Pulmonary artery (tissue), 1 donor: ENCODE measurements around a stretch of chr3.

- PRO-cap, result no peak
These were observed 18.9 kb downstream of the ZNF148 start for GRCh38 chr3:125356286-125356647.

DNA sequence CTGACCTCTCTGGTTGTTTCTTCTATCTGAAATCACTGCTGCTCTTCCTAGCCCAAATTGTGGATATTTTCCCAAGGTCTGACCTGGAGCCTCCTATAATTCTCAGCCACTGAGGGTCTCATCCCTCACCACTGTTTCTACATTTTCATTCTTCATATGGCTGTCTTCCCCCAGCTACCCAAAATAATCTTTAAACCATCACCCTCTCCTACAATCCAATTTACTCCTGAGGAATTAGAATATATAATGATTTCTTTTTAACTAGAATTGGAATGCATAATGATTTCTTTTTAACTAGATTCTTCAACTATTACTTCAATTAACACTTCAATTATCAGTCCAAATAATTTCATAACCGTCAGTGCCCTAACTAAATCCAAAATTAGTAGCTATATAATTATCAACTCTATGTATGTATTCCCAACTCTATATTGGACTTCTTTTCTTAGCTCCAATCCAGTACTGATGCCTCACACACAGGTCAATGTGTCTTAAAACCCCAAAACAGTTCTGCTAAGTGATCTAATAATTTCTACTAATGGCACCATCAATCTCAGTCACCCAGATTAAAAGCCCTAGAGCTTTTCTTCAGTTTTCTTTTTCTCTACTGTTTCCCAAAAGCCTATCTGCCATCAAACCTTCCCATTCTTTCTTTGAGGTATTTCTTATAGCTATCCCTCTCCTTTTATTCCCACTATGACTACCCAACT lies 12.0 kb downstream of the ZNF148 start:
- PRO-cap, result no peak

DNA sequence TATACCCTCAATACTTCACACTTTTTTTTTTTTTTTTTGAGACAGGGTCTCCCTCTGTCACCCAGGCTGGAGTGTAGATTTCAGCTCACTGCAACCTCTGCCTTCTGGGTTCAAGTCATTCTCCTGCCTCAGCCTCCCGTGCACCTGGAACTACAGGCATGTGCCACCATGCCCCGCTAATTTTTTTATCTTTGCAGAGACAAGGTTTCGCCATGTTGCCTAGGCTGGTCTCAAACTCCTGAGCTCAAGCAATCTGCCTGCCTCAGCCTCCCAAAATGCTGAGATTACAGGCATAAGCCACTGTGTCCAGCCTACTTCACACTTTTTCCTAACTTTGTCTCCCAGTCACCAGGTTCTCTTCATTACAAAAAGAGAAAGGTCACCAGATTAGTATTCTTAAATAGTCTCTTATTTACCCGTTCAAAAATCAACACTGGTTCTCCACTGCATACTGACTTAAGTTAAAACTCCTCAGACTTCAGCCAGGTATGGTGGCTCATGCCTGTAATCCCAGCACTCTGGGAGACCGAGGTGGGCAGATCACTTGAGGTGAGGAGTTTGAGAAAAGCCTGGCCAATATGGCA lies 11.4 kb downstream of the ZNF148 start:
- PRO-cap, result no peak

DNA sequence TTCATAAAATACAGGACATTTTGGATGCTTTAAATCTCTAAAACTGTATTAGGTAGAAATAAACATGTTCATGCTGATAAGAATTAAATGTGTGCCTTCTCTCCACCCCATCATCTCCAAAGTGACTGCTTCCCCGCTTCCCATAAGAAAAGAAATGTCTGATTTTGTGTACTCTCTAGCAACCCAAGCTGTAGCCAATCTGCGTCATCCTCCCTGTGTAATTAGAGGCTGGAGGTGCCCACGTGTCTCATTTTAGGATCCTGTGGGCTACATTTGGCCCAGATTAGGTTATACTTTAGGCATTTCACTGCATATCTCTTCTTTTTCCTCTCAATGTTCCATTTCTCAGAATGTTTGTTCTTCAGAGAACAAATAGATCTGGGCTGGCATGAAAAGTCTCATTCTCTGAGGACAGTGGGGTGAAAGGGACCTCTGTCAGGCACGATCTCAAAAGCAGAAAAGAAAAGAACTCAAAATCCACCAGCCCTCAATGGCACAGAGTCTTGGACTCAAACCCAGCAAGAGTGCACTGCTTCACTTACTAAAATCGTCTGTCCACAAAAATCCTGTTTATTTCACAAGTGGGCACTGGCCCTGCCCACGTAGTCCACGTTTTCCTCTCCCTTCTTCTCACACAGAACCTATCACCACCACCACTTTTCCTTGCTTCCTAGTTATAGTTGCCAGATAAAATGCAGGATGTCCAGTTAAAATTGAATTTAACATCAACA lies 19.4 kb upstream of the ZNF148 start:
- PRO-cap, result no peak

GRCh38 chr3:125591359-125591844 lies 3.9 kb downstream of the OSBPL11 start:
- PRO-cap, result no peak

DNA sequence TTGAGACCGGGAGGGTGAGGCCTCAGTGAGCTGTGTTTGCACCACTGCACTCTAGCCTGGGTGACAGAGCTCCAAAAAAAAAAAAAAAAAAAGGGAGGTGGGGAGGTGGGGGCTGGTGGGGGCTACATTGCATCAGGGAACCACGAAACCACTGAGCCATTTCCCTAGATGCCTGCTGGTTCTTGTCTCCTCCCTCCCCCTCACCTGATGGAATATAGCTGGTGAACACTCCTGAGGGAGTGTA lies 39.0 kb upstream of the OSBPL11 start:
- PRO-cap, result unidirectional peak, plus-strand start at position 86 of the sequence

GRCh38 chr3:125822207-125822806 lies 146.7 kb upstream of the ROPN1B start:
- PRO-cap, result no peak

- PRO-cap, result no peak
These were observed 106.2 kb upstream of the ROPN1B start for GRCh38 chr3:125862611-125863413.

DNA sequence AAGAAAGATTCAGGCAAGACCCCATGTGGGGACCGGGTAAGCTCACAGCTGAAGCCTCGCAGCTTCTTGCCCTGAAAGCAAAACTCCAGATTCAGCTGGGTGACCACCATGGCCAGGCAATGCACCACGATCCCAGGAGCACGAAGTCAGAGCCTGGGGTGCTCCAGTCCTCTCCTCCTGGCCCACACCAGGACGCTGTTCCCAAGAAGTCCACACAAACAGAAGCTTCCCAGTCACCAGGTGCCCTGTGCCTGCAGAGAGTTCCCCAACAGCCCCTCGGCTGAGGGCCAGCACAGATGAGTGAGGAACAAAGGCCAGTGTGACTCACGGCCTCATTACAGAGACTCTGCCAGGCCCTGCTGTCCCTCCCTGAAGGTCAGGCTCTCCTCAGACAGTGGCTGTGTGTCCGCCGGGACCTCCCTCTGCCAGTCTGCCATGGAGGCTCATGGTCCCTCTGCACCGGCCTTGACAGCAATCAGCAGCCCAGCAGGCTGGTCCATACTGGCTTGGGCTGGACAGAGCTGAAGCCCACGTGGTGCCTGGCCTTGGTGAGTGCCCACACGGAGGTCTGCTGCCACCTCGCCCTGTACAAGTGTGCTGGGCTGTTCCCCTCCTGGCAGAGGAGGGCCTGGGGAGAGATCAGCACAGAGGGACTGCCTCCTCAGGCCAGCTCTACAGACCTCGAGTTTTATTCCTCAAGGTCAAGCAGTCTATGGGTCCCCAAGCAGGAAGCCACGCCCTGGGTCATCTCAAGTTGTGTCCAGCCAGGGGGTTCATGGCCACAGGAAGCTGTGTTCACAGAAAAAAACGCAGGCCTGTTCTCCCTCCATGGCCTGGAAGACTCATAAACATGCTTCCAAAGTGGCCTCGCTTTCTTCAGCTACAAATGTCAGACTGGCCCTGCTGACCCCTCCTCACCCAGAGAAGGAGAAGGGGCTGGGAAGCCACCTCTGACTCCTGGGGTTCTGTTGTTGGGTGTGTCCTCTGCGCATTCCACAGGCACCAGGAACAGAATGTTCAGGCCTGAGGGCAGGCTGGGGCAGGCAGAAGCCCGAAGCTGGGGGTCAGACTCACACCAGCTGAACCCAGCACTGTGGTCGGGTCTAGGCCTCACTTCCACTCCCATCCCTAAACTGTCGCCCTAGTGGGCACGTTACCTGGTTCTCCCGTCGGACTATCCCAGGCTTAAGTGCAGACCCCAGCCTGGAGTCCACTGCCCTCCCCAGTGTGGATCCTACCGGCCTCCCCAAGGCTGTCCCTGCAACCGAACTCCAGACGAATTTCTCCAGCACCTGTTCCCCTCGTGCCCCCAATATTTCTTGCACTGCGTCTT lies 27.0 kb downstream of the SLC41A3 start:
- PRO-cap, result no peak

- PRO-cap, result no peak
These were observed 1.5 kb downstream of the ALDH1L1 start for GRCh38 chr3:126178911-126179273.

GRCh38 chr3:126287124-126288371 lies 69.7 kb downstream of the KLF15 start:
- PRO-cap, result no peak

DNA sequence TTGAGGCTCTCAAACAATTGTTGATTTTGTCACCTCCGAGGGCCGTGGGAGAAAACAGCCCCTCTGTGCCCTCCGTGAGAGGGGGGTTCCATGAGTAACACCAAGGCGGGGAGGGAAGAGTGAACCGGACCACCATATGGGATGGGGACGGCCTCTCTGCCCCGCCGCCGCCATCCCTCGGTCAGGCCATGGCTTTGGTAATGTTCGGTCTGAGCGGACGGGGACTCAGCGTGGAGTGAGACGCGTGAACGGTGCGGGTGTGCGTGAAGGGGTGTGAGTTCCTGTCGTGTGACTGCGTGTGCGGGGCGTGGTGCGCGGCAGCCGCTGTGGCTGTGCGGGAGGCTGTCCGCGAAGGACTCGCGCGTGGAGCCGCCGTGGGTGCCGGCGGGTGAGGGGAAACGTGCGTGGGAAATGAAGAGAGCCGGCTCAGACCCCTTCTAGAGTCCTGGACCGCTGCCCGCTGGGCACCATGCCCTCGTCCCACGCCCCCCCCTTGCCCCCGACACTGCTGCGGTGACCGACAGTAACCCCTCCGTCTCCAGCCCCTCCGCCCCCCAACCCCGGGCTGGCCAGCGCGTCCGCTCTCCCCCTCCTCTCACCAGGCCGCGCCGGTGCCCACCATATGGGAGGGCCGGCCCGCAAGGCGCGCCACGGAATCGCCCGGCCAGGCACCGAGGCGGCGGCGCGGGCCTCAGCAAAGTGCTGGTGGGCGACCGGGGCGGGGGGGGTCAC lies 729 bp downstream of the KLF15 start:
- PRO-cap, result no peak

GRCh38 chr3:126372876-126373404 lies 15.7 kb upstream of the KLF15 start:
- PRO-cap, result no peak

DNA sequence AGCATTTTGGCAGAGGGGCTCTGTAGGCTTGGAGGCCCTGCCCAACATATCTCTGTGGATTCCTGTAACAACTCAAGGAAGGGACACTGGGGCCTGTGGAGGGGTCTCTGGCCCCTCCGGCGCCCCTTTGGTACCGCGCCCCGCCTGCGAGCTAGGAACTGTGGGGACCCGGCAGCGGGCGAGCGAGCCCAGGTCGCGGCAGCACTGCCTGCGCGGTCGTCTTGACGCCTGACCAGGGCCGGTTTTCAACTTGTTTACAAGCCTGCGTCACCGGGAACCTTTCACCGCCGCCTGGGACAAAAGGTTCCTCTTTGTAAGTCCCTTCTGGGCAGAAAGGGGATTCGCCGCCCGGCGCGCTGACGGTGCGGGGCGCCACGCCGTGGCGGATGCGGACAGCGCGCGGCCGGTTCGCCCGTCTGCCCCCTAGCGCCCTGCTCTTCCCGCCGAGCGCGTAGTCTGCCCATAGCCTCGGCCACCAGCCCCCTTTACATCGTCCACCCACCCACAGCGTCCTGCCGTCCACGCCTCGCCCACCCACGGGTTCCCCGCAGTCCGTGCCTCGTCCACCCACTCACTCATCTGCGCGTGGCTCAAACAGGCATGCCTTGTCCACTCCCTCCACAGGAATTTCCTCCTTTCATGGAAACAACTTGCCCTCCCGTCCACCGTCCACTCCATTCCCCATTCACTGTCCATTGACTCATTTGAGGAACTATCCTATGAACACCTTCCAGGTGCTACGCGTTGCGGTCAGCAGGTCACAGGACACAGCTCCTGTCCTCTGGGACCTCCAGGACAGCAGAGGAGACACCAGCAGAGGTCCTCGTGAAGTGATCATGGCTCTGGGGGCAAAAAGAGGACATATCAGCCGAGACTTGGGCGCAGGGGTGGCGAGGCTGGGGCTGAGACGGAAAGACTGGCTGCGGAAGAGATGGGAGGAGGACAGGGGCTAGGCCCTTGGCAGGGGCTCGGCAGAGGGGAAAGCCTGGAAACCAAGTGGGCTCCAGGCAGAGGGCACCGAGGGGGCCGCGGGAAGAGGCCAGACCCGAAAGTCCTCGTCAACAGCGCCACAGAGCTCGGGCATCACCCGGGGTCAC lies 5.3 kb upstream of the CFAP100 start:
- PRO-cap, result unidirectional peak, minus-strand start at position 206 of the sequence

- PRO-cap, result no peak
These were observed 34.1 kb downstream of the ZXDC start for GRCh38 chr3:126441409-126442082.

DNA sequence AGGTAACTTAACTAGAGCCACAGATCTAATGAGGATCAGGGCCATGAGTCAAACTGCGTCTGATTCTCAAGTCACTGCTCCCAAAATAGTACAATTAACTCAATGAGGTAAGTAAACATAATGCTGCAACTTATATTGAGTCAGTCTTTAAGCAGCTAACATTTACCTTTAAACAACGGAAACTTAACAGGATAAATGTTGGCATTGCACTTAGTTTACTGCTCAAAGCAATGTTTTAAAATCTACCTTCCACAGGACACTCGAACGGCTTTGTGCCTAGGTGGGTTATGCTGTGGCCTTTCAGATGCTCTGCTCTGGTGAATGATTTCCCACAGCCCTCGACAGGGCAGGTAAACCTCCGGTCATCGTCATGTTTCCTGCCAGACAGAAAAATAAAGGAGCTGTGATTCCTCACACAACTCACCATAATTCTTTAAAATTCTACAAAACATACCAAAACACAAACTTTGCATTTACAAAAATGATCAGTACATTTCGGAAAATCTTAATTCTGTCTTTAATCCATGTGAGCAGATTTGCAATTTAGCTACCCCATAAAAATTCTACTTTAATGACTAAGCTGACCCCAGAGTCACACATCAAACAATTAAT lies 4.9 kb downstream of the ZXDC start:
- PRO-cap, result no peak

DNA sequence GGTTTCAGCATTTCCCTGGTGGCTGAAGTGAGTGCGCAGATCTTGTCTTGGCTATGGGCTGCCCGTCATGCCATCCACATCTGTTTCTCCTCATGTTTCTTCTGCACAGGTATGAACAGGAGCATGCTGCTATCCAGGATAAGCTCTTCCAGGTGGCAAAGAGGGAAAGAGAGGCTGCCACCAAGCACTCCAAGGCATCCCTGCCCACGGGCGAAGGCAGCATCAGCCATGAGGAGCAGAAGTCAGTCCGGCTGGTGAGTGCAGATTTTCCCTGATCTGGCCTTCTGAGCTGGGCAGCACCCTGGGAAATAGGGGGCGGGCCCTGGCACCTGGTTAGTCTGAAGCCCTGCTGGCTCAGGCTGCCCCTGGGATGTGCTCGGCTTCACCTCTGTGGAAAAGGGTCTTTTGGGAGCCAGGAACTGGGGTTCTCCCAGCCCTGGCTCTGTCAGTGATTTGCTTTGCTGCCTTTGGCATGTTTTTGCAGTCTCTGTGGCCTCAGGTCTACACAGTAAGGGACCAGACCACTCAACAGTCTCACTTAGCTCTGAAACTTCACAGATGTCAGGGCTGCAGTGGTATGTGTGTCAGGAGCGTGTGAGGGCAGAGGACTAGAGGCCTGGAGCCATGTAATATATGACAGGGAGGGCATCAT lies 29.1 kb downstream of the CHCHD6 start:
- PRO-cap, result unidirectional peak, plus-strand start at position 241 of the sequence

DNA sequence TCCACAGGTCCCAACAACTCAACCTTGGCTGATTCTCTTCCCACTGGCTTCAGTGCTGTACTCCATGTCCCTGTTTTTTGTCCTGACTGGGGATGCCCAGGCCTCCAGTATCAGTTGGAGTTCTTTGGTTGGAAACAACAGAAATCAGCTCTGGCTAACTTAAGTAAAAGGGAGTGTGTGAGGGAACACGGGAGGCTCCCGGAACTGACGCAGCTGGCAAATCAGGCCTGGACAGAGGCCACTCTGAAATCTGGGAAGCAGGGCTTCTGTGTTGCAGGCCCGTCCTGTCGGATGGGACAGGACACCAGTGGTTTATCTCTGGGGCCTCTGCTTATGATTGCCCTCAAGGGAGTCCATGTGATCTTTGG lies 124.2 kb downstream of the CHCHD6 start:
- PRO-cap, result no peak

DNA sequence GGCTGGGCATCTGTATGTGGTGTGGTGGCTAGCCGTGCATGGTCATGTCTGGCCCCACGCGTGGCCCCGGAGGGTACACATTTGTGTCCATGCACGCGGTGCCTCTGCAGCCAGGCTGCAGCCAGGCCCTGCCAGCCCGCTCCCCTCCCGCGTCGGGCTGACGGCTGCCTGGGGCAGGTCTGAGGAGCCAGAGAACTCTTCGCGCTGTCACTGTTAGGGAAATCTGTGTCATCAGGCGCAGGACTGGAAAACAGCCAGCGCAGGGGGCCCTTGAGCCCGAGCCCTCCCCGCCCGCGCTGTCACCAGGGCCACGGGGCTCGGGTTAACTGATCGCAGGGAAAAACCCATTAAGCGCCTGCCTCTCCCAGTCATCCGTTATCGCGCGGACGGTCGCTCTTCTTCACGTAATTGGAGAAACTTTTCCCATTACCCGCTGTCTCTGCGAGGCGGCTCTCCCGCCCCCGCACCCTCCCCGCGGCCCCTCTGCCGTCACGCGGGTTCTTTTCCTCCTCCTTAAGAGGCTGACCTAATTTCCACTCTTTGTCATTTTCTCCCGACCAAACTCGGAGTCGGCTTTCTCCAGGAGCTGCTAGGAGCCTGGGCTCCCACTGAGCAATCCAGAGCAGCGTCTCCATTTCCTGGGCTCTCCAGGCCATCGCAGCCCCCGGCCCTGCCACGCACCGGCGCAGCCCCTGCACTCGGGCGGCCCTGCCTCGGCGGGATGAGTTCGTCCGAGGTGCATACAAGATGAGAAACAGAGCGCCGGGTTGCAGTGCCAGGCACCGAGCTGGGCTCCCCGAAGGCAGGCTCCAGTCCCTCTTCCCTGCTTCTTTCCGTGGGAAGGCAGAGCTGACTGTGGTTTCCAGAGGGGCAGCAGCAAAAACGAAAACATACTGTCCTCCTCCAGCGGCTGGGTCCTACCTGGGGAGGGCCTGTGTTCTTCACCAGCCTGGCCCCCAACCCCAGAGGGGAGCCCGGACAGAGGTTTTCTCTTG lies 57.4 kb upstream of the PRR23E start:
- PRO-cap, result no peak

- PRO-cap, result no peak
These were observed 133.5 kb downstream of the TPRA1 start for GRCh38 chr3:127456938-127457572.